Non-pigmented ciliary epithelial cell (primary cell): ENCODE measurements around the genes HCAR1 and DENR.

- RRBS = 90% methylated on average over 2 of the region's 20 CpGs
These were observed 7.9 kb upstream of the BCL7A start for GRCh38 chr12:122013491-122014488.

GRCh38 chr12:122072057-122072887 is 6.3 kb upstream of the MLXIP start:
- RRBS = no CpG with 5 or more reads among the region's 10 CpGs

DNA sequence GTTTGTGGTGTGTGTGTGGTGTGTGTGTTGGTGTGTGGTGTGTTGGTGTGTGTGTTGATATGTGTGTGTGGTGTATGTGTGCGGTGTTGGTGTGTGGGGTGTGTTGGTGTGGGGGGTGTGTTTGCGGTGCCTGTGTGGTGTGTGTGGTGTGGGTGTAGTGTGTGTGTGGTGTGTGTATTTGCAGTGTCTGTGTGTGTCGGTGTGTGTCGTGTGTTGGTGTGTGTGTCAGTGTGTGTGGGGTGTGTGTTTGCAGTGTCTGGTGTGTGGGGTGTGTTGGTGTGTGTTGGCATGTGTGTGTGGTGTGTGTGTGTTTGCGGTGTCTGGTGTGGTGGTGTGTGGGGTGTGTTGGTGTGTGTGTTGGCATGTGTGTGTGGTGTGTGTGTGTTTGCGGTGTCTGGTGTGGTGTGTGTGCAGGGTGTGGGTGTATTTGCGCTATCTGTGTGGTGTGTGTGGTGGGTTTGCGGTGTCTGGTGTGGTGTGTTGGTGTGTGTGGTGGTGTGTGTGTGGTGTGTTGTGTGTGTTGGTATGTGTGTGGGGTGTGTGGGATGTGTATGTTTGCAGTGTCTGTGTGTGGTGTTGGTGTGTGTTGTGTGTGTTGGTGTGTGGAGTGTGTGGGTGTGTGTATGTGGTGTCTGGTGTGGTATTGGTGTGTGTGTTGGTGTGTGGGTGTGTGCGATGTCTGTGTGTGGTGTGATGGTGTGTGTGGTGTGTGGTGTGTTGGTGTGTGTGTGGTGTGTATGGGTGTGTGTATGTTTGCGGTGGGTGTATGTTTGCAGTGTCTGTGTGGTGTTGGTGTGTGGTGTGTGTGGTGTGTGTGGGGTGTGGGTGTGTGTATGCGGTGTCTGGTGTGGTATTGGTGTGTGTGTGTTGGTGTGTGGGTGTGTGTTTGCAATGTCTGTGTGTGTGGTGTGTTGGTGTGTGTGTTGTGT is 15.3 kb downstream of the MLXIP start:
- RRBS = no CpG with 5 or more reads among the region's 11 CpGs

- RRBS = 86% methylated on average over 1 of the region's 10 CpGs
These were observed 46.3 kb downstream of the IL31 start for GRCh38 chr12:122127714-122128046.

DNA sequence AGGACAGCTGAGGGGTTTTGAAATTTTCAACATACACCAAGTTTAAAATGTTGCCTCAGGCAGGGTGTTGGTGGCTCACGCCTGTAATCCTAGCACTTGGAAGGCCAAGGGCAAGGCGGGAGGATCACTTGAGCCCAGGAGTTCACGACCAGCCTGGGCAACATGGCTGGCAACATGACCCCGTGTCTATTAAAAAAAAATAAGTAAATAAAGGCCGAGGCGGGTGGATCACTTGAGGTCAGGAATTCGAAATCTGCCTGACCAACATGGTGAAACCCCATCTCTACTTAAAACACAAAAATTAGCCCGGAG is 1.1 kb downstream of the DIABLO start:
- RRBS = no CpG with 5 or more reads among the region's 8 CpGs

DNA sequence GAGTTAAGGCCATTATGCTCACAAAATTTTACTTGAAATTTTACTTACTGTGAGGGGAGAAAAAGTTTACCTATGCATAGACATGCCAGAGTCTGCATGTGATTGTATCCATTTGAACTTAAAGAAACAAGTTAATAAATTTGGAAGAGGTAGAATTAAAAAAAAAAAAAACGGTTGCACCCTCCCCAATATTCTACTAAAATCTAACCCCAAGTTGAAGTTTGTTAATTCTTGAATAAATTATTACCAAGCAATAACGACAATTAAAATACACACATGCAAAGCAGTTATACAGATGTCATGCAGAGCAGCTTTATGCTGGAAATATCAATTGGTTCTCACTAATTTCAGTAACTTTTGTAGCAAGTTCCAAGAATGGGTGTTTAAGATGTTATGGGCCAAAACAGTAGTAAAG is 13.0 kb upstream of the VPS33A start:
- RRBS = no CpG with 5 or more reads among the region's 2 CpGs

GRCh38 chr12:122323163-122323665 is 56.9 kb upstream of the VPS33A start:
- RRBS = no CpG with 5 or more reads among the region's 15 CpGs

GRCh38 chr12:122382616-122383309 is 39.7 kb downstream of the CLIP1 start:
- RRBS = no CpG with 5 or more reads among the region's 10 CpGs

DNA sequence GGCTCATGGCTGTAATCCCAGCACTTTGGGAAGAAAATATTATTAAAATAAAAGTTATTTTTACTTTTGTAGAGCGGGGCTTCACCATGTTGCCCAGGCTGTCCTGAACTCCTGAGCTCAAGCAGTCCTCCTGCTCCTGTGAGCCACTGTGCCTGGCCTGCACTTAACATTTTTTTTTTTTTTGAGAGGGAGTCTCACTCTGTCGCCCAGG is 35.0 kb downstream of the ZCCHC8 start:
- RRBS = no CpG with 5 or more reads among the region's 2 CpGs

GRCh38 chr12:122481975-122482174 is 18.9 kb downstream of the ZCCHC8 start:
- RRBS = no CpG with 5 or more reads among the region's 4 CpGs

DNA sequence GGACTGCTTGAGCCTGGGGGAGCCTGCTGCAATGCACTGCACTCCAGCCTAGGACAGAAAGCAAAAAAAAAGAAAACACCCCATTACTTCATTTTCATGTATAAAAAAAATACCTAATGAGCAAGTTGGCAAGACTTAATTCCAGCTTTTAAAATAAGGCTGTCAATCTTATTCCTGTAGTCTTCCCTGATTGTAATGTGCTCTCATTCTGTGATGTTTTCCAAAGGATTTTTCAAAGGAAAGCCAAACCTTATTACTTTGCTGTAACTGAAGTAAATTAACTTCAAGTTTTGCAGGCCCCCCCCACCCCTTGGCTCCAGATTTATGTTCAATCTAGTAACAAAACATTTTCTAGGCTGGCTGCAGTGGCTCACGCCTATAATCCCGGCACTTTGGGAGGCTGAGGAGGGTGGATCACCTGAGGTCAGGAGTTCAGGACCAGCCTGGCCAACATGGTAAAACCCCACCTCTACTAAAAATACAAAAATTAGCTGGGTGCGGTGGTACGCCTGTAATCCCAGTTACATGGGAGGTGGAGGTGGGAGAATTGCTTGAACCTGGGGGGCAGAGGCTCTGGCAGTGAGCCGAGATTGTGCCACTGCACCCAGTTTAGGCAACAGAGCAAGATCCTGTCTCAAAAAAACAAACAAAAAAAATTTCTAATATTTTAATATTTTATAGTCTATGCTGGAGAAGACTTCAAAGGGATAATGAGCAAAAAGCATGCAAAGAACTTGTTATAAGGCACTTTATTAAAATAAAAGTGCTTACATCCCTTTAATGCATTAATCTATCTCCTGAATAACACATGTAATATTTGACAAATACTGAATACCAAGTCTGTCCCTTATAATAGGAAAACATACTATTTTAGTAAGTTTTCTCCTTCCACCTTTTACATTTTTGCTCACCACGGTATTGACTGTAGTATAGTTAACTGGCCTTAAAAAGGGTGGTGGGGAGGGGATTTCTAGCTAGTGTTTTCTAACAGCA is 3.6 kb upstream of the ZCCHC8 start:
- RRBS = no CpG with 5 or more reads among the region's 6 CpGs

- RRBS = no CpG with 5 or more reads among the region's 10 CpGs
These were observed 3.5 kb downstream of the RSRC2 start for GRCh38 chr12:122523034-122523766.

GRCh38 chr12:122592350-122593044 is 65.4 kb downstream of the KNTC1 start:
- RRBS = no CpG with 5 or more reads among the region's 21 CpGs

DNA sequence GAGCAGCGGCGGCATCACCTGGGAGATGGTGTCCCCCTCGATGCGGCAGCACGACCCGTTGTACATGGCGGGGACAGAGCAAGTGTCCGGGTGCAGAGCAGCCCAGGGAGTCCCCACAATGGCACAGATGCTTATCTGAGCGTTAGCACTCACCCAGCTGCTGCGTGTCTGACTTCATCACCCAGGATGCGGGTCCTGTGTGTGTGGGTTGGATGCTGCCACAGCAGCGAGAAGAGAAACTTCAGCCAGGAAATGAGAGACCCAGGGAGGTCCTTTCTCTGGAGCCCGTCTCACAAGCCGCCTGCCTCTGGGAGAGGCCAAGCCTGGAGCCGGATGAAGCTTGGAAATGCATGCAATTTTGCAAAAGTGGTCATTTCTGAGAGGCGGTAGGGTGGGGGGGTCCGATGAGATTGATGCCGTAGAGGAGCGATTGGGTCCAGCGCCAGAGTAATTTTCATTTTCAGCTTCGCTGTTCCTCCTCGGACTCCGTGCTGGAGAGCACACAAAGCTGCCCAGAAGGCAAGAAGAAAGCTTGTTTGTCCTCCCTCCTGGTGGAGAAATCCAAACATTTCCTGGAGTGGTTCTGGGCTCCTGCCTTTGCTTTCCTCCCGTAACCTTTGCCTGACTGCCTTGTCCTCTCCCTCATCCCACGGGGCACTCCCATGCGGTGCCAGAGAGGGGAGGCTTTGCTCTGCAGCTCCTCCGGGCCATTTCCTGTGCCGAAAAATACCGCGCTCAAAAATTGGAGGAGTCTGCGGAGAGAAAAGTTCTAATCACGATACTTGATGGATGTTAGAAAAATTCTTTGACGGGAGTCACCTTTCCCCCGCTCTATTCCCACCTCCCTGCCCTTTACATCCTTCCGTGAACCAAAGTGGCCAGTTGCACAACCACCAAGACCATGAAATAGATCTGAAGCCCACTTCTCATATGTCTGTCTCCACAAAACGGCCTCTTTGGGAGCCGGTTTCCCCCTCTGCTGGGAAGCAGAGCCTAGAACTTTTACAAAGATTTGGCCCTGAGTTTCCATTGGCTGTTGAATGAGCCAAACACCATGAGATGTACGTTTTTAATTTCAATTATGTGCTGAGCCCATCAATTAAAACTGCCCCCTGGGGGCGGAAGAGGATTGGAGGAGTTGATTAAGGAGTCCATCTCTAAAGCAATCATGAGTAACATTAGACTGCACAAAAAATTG is at the start of gene HCAR1:
Gene HCAR1 (minus strand): TSS at position 571 of the 1,198 bp plus-strand sequence.
- RRBS = no CpG with 5 or more reads among the region's 39 CpGs

DNA sequence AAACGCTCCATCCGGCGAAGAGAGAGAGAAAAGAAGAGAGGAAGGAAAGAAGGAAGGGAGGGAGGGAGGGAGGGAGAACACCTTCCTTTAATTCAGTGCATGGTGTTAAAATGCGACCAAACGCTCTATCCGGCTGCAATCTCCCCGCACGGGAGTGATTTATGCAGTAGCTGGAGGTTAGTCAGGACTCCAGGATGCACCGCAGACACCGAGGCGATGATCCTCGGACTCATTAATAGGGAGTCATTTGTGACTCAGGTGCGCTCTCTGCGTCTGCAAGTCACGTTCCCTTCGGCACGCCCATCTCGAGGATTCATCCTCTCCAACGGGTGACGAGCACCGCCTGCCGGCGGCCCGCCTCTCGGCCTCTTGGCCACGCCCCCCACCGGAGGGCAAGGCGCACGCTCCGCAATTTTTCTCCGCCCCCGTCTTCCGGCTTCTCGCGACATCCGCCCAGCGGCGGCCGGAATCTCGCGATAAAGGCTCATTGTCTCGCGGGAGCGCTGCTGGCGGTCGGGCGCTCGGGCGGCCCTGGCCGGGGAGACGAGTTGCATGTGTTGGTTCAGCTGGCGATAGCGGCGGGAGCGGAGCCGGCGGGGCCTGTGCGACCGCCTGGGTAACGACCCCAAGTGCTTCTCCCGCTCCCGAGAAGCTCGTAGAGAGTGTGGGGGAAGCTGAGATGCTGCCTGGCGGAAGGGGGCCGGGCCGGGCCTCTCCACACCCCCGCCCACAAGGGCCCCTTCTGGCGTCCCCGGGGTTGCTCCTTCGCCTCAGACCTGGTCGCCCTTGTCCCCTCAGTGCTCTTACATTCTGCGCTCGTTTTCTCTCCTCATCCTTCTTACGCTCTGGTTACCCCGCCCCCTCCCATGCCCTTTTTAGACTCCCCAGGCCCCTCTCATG is at the start of gene DENR:
Gene DENR (plus strand): TSS at position 490 of the 900 bp plus-strand sequence.
- RRBS = 2% methylated on average over 37 of the region's 75 CpGs

DNA sequence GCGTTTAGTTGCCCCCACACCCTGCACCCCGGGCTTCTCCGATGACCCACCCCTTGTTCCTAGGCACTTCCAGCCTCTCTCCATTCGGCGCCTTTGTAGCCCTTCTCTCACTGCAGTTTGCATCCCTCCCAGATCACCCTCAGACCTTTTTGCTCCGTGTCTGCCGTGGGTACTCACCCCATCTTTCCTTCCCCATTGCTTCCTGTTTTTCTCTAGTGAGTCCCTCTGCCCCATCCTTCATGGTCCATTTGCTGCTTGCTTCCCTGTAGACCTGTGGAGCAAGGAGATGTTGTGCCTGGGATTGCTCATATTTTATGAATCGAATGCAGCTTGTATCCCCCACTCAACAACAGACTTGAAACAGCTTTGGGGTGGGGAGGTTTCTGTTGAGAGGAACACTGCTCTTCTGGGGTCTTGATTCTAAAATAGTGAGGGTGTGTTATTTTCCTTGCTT is 638 bp downstream of the DENR start:
- RRBS = no CpG with 5 or more reads among the region's 8 CpGs

- RRBS = no CpG with 5 or more reads among the region's 12 CpGs
These were observed 19.0 kb downstream of the HIP1R start for GRCh38 chr12:122854253-122854658.

GRCh38 chr12:122871812-122872889 is 23.8 kb downstream of the VPS37B start:
- RRBS = no CpG with 5 or more reads among the region's 25 CpGs

DNA sequence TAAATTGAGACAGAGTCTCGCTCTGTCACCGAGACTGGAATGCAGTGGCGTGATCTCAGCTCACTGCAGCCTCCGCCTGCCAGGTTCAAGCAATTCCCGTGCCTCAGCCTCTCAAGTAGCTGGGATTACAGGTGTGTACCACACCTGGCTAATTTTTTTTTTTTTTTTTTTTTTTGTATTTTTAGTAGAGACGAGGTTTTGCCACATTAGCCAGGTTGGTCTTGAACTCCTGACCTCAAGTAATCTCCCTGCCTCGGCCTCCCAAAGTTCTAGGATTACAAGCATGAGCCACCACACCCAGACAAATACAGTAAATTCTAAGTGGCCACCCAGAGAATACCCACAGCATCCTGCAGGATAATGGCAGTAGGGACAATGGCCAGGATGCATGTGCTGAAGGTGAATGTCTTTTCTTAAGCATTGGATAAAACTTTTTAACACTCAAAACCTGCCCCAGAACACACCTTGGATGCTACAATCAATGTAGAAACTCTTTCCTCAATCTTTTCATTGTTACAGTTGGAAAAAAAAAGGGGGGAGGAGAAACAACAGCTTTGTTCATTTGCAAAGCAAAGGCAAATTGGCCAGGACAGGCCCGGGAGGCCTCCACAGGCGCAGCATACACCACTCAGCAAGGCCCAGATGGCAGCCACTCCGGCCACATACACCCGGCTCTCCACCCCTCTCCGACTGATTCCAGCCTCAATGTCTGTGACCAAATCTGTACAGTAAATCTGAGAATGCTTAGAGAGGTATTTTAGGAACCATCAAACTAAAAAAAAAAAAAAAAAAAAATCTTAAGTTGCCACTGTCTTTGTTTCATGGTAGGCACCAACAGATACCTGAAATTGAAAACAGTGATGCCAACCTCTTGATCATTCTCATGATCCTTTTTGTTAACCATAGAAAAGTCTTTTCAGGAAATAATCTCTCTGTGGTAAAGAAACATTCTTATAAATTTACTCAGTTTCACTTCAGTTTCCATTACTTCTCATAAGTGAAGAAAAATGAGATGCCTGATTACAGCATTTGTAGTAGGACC is 20.5 kb downstream of the VPS37B start:
- RRBS = 25% methylated on average over 3 of the region's 12 CpGs

GRCh38 chr12:122895015-122895277 is 978 bp downstream of the VPS37B start:
- RRBS = no CpG with 5 or more reads among the region's 6 CpGs